ENCODE results near the genes HAUS5, LRFN3, SYNE4, CAPNS1 and ZNF540.

- PRO-cap: no peak
Observed at GRCh38 chr19:35329343-35329708, 339 bp downstream of the CD22 start.

DNA sequence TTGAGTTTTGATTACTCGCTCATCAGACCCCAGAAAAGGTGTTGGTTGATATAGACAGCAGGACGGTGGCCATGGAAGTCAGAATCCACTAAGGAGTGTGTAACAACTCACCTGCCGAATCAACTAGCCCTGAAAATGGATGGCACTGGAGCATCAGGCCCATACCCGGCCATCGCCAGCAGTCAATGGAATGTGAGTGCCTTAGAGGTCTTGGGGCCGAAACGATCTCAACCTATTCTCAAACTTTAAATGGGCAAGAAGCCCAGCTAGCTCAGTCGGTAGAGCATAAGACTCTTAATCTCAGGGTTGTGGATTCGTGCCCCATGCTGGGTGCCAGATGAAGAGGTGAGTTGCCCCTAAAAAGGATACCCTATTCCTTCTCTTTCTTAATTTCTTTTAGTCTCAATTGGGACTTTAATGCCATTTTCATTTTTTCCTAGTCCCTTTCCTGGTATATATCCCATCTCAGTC is 10.3 kb upstream of the PMIS2 start:
- PRO-cap: no peak

- PRO-cap: unidirectional peak, plus-strand start at chr19:35612808
Observed at GRCh38 chr19:35612487-35612977, at the start of gene HAUS5. TSS of gene HAUS5 (plus strand) at chr19:35612735.

DNA sequence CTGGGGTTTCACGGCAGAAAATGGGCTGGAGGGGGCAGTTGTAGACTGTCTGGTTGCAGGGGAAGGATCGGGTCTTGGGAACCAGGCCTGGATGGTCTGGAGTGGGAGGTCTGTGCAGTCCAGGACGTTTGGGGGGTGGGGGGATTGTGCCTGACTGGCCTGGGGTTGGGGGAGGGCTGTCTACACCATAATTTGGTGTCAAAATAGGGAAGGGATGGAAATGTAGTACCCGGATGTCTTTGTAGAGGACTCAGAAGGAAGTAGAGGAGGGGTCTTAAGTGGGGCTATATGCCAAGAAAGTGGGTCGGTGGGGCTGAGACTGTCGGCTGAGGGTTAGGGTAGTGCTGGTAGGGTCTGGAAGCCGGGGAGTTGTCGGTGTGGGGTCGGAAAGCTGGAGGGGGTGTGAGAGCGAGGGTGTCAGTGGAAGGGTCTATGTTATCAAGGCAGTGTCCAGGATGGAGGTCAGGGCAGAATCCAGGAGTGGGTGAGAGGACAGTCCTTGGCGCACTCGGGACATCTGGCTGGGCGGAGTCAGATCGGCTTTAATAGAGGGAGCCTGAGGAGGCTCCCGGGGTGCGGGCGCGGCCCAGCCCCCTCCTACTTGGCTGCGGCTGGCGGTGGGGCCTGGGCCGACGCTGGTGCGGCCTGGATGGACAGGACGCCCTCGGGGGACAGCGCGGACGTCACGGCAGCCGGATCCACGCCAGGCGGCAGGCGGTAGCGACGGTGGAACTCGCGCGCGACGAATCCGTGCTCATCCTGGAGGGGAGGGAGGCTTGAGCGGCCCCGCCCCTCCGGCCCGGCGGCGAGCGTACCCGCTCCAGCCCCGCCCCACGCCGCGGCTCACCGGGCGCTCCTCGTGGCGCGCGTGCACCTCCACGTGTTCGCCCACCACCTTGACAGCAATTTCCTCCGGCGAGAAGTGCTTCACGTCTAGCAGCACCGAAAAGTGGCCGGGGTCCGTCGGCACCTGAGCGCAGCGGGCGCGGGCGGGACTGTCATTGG is 1.6 kb downstream of the HSPB6 start:
- PRO-cap: no peak

DNA sequence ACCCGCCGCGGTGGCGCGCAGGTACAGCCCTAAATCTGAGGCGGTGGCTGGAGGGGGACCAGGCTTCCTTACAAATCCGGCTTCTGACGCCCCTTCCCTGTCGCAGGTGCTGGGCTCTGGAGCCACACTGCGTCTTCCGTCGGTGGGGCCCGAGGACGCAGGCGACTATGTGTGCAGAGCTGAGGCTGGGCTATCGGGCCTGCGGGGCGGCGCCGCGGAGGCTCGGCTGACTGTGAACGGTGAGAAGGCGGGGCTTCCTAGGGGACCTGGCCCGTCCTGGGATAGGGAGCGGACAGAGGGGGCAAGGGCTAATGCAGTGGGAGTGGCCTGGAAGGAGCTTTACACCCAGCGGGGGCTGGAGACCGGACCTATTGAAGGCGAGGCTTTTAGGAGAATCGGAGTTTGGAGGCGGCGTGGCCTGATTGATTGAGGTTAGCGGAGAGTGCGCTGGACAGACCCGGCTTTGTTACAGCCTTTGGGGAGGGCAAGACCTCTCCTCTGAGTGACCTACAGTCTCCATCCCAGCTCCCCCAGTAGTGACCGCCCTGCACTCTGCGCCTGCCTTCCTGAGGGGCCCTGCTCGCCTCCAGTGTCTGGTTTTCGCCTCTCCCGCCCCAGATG is 4.4 kb downstream of the KIRREL2 start:
- PRO-cap: no peak

DNA sequence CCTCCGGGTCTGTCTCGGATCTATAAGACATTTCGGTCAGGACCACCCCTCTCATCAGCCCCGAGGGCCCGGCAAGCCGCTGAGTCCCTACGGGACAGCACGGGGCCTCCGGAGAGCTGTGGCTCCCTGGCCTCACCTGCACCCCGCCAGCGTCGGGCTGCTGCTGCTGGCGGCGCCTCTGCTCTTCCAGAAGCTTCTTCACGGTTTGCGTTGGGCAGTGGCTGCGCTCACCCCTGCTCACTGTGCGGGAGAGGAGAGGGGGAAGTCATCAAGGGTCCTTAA is 3.8 kb upstream of the HCST start:
- PRO-cap: no peak

DNA sequence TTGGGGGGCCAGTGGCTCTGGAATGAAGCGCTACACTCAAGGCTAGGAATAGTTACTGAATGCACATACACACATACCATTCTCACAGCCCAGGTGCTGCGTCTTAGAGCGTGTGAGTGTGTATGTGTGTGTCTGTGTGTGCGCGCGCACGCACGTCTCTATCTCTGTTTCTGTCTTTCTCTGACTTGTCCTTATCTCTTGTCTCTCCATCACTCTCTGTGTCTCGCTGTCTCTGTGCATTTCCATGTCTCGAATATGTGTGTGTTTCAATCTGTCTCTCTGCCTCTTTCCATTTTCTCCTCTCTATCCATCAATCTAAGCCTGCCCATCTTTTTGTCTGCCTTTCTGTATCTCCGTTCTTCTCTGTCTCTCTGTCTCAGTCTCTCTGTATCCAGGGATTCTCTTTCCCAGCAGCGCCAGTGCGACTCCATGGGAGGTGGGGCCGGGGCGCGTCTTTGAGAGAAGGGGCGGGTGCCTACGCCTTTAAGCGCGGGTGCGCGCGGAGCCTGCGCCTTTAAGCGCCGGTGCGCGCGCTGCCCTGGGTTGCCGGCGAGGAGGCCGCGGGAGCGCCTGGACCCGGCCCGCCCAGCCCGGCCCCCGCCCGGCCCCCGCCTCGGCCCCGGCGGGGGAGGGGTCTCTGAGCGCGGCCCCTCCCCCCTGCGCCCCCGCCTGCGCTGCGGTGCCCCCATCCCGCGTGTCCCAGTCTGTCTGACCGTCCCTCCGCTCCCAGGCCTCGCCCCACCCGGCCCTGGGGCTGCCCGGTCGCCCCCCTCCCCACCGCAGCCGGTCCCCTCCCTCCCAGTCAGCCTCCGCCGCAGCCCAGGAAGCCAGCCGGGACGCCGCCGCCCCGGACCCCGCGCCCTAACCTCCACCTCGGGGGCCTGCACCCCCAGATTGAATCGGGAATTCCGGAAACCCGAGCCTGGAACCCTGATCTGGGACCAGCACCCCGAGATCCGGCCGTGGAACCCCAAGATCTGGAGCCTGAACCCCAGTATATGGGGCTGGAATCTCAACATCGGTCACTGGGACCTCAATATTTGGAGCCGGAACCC is at the start of gene LRFN3:
Gene LRFN3 (plus strand): TSS at position 517 of the 1,055 bp plus-strand sequence.
- PRO-cap: no peak

- PRO-cap: no peak
Observed at GRCh38 chr19:35958847-35959636, 22.9 kb downstream of the LRFN3 start.

- PRO-cap: no peak
Observed at GRCh38 chr19:36008206-36009067, at the start of gene SYNE4. TSS of gene SYNE4 (minus strand) at chr19:36008813.

- PRO-cap: no peak
Observed at GRCh38 chr19:36125198-36125974, 10.1 kb downstream of the TBCB start.

DNA sequence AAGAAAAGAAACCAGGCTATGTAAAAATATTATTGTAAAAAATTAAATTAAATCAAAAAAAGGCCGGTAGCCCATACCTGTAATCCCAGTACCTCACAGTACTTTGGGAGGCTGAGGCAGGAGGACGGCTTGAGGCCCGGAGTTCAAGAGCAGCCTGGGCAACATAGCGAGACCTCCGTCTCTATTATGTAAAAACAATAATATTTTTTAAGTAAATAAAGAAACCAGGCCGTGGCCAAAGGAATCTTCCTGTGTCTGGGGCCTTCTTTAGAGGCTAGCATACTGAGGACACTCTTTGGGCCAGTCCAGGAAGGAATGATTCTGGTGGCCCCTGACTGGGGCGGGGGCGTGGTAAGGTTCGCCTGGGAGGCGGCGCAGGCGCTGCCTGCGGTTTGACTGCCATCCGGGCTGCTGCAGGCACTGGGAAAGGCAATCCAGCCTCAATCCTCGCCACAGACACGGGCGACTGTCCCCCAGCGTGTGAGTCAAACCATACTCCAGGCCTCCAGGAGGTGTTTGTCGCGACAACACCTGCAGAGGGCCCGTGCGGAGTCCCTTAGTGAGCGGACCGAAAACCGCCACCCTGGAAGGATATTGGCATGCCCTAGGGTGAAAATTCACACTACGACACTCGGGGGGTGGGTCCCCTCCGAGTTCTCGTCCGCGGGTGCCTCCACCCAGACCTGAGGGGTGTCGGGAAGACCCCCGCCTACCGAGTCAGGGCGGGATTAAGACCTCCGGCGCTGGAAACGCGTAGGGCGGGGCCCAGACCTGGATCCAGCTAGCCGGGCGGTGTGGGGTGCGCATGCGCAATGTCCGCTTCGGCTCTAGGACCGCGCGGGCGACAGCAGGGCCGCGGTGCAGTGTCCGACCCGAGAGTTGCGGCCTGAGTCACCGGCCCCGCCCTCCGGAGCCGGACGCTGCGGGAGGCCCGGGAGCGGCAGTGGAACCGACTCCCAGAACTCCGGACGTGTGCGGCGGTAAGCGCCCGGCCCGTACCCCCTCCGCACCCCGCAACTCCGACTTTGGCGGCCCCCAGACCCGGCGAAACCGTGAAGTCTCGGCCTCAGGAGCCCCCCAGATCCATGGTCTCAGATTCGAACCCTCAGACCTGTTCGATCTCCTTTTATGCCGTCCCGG is at the start of gene CAPNS1:
Gene CAPNS1 (plus strand): TSS at position 889 of the 1,140 bp plus-strand sequence.
- PRO-cap: unidirectional peak, plus-strand start at position 961 of the sequence

DNA sequence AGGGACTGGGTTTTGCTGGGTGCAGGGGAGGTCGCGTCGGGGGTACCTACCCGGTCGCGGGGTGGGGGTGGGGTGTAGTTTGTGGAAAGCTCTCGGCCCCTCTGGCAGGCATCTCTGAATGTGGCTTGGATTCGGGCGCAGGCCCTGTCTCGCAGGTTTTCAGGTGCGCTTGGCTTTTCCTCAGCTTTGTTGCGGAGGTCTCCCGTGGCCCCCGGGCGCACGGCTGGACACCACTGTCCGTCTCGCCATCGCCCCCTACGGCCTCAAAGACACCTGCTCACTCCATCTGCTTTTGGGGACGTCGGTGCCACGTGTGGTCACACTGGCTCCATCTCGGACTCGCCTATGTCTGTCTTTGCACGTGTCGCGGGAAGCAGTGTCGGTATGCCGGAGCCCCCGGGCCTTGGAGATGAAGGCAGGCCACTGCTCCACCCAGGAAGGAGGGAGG is 41.9 kb downstream of the ZNF146 start:
- PRO-cap: no peak

DNA sequence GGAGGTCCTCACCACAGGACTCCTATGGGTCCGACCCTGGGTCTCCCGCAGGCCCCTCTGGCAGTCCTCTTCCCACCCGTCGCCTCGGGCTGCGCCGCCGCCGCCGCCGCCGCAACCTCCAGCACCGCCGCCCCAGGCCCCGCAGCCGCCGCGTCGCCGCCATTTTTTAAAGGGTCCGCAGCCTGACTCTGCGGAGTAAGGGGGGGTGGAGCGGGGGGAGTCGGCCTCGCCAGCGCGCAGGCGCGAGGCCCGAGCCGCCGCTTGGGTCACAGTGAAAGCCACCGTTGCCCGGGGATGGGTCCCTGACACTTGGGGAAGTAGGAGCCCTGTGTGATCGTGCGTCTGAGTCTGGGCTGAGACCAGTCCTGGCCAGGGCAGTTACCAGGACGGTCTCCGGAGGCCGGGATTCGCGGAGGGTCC is 69.6 kb downstream of the ZFP14 start:
- PRO-cap: no peak

DNA sequence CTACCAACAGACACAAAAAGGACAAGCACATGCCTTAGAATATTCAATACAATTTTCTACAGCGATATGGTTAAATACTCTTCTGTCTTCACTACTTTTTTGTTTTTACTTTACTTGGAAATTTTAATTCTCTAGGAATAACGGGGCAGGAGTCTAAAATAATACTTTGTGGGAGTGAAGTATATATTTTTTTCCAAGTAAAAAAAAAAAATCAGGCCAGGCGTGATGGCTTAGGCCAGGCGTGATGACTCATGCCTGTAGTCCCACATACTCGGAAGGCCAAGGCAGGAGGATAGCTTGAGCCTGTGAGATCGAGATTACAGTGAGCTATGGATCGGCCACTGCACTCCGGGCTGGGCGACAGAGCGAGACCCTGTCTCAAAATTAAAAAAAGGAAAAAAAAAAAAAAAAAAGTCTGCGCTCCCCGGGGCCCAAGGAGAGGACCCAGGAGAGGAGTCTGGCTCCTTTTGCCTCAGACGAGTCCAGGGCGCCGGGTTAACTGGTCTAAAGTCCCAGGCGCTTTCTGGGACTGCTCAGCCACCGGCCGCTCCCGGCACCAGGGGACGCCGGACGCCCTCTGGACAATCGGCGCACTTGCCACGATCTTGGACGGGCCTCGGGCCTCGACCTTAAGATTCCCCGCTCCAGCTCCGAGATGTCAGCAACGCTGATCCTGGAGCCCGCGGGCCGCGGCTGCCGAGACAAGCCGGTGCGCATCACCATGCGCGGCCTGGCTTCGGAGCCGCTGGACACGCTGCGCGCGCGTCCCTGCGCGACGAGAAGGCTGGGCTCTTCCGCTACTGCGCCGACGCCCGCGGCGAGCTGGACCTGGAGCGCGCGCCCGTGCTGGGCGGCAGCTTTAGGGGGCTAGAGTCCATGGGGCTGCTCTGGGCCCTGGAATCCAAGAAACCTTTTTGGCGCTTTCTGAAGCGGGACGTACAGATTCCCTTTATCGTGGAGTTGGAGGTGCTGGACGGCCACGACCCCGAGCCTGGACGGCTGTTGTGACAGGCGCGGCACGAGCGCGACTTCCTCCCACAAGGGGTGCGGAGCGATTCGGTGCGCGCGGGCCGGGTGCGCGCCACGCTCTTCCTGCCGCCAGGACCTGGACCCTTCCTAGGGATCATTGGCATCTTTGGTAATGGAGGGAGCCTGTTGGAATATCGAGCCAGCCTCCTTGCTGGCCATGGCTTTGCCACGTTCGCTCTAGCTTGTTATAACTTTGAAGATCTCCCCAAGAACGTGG is 2.9 kb upstream of the ZFP82 start:
- PRO-cap: no peak

GRCh38 chr19:36449031-36449785 is 30.8 kb upstream of the ZFP82 start:
- PRO-cap: no peak

DNA sequence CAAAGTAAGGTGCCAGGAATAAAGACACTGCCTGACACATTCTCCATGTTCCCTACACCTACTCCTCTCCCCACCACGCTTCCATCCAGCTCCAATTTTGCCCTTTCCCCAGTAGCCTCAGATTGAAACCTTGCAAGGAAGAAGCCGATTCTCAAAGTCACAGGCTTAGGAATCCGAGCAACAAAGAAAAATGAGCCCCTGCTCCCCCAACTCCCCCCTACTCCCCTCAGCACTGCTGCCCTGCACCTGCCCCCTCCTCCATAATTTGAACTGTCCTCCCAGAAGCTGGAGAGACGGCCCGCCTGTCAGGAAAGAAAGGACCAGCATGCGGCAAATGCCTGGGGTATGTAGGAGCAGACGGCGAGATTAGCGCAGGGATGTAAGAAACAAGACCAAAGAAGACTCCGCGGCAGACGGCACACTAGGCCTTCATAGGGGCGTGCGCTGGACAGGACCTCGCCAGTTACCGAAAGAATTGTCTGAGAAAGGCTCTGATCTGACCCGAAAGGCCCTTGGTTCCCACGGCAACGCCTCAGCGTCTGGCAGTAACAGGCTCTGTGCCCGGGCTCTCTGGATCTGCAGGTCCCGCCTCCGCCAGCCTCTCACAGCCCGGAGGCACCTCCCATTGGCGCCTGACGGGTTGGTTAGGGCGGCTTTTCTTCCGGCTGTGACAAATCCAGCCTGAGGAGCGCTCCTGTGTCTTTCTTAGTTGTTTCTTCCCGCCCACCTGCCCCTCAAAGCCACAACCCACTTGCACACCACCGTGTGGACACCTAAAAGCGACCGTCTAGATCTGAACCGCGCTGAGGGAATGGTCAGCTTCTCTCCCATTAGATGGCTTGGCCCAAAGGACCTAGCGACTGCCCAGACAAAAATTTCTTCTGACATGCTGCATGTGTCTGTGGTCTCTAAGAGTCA is 21.9 kb upstream of the ZNF875 start:
- PRO-cap: no peak

GRCh38 chr19:37335415-37336273 is 1.2 kb downstream of the ZNF875 start:
- PRO-cap: no peak

DNA sequence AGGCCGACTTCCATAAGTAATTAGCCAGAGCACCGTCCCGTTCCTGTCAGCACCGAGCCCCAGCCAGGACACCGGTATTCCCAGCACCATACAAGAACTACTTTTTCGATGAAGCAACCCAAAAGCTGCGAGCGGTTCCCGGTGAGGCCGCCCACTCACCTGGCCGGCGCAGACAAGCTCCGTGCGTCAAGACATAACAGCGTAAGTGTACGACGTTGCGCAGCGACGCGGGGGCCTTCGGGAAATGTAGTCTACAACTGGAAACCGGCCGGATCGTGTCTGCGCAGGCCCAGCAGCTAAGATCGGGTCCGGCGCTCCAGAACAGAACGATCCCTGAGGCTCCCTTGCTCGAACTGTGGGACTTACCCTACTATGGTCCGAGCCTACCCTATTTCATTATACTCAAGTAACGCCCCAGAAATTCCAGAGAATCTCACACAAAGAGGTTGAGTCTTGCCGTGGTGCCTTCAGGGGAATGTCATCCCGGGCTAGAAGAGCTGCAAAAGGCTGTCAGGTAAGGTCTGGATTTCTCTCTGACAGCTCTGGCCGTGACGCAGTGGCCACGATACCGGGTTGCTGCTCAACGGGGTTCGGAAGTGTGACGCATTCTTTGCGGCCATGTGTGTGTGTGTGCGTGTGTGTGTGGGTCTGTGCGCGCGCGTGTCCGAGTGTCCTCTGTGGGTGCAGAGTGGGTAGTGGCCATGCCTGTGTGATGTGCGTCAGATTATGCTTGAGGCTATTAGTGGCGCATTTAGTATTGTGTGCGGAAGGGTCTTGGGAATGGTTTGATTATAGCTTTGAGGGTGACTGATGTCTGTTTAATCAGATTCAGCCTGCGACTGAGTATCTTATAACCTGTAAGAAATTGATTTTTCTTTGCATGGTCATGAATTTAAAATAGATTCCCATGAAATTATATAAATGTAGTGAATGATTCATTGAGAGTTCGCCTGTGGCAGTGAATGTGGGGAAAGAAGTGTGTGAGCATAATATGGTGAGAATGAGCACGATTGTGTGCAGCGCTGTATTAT is at the start of gene ZNF540:
Gene ZNF540 (plus strand): TSS at position 295 of the 1,031 bp plus-strand sequence.
- PRO-cap: no peak

DNA sequence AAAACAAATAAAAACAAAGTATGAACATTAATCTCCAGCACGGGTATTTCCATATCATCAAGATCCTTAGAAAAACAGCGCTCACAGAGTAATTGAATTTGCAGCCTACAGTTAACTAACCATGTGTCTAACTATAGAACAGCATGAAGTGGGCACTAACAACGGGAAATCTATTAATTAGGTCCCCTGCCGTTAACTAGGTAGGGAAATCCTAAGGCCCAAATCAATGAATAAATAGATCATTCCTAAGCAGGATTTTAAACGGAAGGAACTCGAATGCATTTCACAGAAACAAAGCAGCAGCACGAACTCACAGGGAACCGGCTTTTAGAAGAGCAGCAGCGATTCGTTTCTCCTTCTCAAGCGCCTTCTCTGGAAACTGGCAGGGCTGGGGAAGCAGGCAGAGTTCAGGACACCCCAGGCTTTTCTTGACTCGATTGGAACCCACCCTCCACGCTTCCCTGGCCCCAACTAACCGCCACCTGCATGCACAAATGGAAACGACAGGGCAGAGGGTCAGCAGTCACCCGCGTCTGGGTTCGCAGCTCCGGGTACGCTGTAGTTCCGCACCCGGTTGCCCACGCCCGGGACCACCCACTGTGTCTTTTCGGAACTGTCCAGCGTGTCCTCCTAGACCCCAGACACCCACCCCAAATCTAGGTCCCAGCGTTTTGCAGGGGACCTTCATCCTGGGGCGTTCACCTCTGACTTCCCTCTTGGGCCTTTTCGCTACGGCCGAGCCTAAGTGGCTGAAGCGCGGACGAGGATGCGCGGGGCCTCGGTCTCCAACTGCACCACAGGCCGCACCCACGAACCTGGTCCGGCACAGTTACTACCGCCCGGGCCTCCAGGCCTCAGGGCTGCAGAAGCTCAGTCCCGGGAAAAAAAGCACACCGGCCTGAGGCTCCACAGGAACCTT is 608 bp downstream of the ZFP30 start:
- PRO-cap: no peak

DNA sequence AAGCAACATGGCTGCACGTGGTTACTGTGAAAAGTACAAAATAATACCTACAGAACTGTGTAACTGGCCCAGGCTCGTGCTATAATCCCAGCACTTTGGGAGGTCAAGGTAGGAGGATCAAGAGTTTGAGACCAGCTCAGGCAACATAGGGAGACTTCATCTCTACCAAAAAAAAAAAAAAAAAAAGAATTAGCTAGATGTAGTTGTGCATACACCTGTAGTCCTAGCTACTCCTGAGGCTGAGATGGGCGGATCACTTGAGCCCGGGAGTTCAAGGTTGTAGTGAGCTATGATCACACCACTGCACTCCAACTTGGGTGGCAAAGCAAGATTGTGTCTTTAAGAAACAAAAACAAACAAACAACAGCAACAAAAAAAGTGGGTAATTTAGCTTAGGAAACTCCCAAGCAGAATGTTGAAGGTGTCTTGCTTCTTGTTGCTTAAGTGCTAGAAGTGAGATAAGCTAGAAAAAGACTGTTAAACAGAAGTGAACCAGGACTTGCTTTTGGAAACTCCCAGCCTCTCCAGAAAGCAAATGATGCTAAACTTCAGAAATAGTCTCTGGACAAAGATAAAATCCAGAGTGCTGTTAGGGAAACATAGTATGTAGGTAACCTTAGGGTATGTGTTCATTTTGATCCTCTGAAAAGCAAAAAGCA is 16.4 kb upstream of the ZNF607 start:
- PRO-cap: no peak